ENCODE results near the genes EHBP1L1, KCNK7 and MUS81.

DNA sequence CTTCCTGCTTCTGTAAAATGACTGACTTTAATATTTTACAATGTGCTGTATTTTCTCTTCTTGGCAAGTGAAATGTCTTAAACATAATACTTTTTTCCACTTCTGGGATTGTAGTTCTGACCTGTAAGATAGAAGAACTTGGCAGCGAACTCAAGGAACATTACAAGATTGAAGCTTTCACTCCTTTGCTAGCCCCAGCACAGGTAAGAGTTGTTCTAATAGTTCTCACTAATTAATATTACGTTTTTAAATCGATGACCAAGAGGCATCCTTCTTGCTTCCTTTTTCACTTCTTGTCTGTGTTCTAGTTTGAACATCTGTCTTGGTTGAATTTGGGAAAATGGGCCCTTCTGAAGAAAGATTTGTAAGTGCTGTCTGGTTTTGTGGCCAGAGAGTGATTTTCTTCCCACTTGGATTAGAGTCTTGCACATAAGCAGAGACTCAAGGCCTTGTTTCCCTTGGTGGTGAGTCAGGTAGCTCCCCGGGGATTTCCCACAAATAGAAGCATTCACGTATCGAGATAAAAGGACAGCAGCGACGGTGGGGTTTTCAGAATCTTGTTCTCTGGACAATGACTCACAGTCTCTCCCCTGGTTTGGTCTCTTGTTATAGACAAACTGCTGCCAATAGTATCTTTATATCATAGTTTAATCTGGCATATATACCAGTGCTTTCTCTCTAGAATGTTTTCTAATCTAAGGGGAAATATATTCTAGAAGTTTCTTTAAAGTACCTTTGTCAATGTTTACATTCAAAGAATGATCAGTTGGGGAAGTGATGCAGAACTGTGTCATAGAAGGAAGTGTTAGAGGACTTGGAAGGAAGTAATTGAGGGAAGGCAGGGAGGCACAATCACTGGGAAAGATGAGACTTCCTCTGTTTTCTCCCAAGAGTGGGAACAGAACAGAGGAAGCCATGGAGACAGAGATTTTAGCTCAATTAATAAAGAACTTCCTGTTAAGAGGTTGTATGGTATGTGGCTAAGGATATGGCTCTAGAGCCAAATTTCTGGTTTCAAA lies 18.0 kb downstream of the POLA2 start:
- RRBS, 2 experiments: no CpG with 5 or more reads among the region's 8 CpGs

DNA sequence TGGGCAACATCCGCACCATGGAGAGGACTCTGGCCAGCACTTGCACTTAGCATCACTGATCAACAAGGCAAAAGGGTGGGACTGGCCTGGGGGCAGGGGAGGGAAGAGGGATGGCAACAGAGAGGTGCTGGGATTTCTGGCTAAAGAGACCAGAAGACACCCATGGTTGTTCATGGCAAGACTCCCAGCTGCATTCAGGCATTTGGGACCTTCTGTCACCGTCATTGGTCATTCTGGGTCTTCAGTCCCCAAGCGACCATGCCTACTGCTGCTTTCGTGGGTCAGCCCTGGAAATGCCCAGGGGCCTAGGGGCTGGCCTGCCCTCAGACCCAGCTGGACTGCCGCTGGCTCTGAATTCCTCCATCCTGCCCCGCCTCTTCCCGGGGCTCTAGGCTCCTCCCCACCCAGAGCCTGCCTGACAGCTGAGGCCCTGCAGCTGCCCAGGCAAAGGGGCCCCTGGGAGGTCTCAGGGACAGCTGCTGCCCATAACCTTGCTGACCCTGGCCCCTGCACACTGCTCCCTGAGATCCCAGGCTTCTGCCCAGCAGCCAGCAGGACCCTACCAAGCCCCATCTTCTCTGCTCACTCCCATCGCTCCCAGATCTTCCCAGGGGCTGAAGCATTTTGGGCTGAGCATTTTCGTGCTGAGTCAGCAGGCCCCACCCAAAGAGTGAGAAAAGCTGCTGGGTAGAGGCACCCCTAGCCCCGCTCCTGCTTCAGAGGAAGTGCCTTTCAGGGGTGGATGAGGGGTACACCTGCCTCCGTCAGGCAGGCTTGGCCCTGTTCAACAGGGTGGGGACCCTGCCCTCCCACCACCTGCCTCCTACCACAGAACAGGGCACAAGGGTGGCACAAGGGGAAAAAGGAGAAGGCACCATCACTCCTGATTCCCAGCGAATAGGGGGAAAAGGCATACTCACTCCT lies 12.8 kb upstream of the CDC42EP2 start:
- RRBS, 2 experiments: no CpG with 5 or more reads among the region's 12 CpGs

GRCh38 chr11:65304476-65305088 lies 10.1 kb upstream of the CDC42EP2 start:
- RRBS, 2 experiments: no CpG with 5 or more reads among the region's 10 CpGs

- RRBS, 2 experiments: no CpG with 5 or more reads among the region's 18 CpGs
Observed at GRCh38 chr11:65413238-65414089, 27.0 kb downstream of the FRMD8 start.

- RRBS, 2 experiments: no CpG with 5 or more reads among the region's 9 CpGs
Observed at GRCh38 chr11:65426998-65427629, 40.7 kb downstream of the FRMD8 start.

- RRBS, 2 experiments: no CpG with 5 or more reads among the region's 3 CpGs
Observed at GRCh38 chr11:65430929-65431194, 44.4 kb downstream of the FRMD8 start.

DNA sequence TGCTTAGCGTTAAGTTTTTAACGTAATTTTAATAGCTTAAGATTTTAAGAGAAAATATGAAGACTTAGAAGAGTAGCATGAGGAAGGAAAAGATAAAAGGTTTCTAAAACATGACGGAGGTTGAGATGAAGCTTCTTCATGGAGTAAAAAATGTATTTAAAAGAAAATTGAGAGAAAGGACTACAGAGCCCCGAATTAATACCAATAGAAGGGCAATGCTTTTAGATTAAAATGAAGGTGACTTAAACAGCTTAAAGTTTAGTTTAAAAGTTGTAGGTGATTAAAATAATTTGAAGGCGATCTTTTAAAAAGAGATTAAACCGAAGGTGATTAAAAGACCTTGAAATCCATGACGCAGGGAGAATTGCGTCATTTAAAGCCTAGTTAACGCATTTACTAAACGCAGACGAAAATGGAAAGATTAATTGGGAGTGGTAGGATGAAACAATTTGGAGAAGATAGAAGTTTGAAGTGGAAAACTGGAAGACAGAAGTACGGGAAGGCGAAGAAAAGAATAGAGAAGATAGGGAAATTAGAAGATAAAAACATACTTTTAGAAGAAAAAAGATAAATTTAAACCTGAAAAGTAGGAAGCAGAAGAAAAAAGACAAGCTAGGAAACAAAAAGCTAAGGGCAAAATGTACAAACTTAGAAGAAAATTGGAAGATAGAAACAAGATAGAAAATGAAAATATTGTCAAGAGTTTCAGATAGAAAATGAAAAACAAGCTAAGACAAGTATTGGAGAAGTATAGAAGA lies 25.5 kb upstream of the SCYL1 start:
- RRBS, 2 experiments: no CpG with 5 or more reads among the region's 13 CpGs

DNA sequence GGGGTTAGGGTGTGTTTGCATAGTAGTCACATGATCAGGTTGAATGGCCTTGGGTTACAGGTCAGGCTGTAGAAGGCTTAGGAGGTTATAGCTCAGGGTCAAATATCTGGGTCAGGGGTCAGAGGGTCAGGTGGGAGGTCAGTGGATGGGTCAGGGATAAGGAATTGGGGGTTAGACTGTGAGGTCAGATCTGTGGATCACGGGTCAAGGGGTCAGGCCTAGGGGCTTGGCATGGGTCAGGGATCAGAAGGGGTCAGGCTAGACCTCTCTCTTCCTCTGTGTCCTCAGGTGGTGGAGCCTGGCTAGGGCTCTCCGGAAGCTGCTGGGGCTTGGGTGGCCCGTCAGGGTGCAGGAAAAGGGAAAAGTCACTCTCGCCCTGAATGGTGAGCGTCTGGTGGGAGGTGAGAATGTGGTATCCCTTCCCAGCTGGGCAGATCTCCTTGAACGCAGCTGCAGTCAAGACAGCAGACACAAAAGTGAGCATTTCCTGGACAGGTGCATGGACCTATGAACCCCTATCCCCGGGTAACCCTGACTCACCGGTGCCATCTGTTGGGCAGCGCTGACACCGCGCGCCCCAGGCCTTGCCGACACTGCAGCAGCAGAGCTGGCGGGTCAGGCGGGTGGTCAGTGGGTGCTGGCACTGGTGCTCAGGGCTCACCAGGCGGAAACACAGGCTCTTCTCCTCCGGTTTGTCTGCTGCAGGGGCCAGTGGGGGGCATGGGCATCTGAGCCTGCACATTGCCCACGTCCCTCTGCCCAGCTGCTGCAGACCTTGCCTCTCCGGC lies 6.3 kb downstream of the LTBP3 start:
- RRBS, 2 experiments: 69 to 73% methylated on average over 2 of the region's 19 CpGs

DNA sequence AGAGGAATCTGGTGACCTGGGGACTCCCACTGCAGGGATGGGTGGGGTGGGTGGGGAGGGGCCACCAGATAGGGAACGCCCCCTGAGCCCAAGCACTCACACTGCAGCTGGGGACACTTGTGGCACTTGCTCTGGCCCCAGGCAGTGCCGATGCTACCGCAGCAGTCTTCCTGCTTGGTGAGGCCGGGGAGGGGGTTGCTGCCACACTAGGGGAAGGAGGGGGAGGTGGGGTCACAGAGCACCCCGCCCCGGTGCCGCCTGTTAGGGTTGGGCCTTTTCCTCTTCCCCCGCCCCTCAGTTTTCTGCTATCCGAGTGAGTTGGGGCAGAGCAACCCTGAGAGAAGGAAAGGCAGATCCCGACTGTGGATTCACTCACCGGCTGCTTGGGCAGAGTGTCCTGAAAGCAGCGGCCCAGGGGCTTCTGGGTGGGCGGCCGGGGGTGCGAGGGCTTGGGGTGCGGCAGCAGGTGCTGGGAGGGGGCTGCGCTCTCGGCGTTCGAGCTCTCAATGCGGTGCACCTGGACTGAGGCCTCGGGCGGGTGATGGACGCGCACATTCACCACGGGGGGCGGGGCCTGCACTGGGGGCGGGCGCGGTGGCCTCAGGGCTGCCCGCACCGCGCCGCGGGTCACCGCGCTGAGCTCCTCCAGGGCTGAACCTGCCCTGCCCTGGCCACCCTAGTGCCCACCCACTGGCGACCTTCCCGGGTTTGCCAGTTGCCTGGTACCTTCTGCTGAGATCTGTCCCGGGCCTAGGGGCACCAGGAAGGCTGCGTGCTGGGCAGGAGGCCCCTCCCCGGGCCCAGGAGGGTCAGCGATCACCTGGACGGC lies 4.6 kb downstream of the LTBP3 start:
- RRBS, 2 experiments: 87 to 90% methylated on average over 12 of the region's 44 CpGs

DNA sequence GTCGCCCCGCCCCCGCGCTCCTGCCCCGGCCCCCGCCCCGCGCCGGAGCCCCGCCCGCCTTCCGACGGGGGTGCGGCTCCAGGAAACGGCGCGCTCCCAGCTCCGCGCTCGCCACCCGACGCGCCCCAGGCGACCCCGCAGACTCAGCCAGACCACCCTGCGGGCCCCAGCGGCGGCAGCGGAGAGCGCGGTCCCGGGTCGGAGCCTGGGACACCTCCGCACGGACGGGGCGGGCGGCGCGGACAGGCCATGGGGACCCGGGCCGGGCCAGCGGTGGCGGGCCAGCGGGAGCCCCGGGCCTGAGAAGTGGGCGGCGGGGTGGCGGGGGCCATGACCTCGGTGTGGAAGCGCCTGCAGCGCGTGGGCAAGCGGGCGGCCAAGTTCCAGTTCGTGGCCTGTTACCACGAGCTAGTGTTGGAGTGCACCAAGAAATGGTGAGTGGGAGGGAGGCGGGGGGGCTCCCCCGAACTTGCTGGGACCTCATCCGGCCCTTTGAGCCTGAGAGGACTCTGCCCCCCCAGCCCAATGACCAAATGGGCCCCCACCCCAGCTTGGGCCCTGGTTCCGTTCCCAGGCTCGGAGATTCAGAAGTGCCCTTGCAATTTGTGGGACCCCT lies at the start of gene EHBP1L1:
TSS of gene EHBP1L1 (plus strand) at position 81 of the 616 bp plus-strand sequence.
- RRBS, 2 experiments: 5 to 6% methylated on average over 10 of the region's 62 CpGs

DNA sequence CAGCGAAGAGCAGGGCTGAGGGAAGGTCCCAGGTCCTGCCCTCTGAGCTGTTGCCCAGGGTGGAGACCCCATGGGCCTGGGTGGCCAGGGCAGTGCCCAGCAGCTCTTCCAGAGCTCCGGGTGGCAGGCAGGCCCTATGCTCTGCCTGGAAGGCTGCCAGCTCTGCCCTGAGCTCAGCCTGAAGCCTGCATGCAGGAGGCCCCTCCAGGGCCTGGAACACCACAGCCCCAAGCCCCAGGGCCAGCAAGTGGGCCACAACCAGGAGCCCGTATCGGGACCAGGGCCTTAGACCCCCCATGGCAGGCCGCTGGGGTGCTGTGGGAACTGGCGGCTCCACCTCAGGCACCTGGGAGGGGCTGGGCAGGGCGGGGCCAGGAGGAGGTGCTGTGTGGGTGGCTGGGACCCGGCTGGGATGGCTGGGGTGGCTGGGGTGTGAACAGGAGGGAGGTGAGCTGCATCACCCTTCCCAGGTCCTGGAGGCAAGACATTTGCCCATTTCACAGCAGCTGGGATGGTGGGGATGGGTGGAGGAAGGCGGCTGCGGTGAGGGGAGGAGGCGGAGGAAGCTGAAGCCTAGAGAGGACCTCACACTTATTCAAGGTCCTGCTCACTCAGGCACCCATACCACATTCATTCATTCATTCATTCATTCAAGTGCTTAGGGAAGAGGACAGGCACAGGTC lies at the start of gene KCNK7:
TSS of gene KCNK7 (minus strand) at position 326 of the 683 bp plus-strand sequence.
- RRBS, 2 experiments: no CpG with 5 or more reads among the region's 11 CpGs

DNA sequence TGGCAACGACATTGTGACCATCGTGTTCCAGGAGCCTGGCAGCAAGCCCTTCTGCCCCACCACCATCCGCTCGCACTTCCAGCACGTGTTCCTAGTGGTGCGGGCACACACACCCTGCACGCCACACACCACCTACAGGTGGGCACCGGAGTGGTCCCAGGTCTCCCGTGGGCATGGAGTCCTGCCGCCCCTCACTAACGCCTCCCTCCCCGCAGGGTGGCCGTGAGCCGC lies 8.3 kb downstream of the SIPA1 start:
- RRBS, 2 experiments: no CpG with 5 or more reads among the region's 14 CpGs

- RRBS, 2 experiments: 90 to 94% methylated on average over 5 of the region's 26 CpGs
Observed at GRCh38 chr11:65649888-65651004, 12.3 kb downstream of the SIPA1 start.

DNA sequence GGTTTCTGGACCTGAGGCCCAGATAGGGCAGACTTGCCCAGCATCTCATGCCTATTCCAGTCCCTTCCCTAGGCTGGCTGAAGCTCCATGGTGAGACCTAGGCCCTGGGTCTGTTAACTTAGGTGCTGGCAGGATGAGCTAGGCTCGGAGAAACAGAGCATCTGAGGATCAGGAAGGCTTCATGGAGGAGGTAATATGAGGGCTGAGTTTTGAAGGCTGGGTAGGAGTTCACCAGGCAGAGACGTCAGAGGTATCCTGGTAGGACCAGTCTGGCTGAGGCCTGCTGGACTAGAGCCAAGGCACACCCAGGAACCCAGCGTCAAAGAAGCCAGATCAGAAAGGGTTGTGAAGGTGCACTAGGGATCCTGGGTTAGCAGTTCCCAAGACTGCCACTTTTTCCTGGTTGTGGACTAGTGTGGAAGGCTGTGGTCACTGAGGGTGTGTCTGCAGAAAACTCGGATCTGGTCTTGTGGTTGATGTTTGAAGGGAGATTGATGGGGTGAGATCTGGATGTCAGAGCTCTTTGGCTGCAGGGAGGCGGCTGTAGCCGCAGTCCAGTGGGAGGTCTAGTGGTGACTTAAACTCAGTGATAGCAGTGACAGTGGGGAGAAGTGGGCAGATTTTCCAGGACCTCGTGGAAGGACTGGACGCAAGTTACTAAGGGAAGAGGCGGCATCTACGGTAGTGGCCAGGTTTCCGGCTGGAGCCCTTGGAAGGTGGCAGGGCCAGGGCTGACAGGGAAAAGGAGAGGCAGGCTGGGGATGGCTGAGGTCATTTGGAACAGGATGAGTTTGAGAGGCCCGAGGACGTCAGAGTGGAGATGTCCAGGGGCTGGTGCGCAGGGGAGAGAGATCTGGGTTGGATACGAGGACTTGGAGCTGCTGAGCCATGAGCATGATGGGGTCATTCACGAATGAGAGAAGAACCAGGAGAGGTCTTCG lies 11.0 kb downstream of the RELA start:
- RRBS, 2 experiments: no CpG with 5 or more reads among the region's 17 CpGs

DNA sequence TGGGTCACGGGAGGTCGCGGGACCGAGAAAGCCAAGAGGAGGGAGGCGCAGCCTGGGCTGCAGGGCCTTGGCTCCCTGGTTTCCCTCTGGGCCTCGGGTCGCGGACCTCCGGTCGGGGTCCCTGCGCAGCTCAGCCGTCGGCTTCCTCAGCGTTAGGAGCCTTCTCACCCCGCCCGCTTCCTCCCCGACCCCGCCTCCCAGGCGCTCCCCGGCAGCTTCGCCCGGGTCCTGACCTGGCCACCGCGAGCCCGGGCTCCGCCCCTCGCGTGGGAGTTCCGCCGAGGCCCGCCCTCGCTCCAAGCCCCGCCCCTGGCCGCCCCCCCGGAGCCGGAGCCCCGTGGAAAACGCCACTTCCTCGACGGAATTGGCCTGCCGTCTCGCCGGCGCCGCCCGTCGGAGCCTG lies 10.3 kb downstream of the RELA start:
- RRBS, 2 experiments: 1 to 4% methylated on average over 27 of the region's 47 CpGs

GRCh38 chr11:65655244-65655945 lies 7.3 kb downstream of the RELA start:
- RRBS, 2 experiments: no CpG with 5 or more reads among the region's 17 CpGs

GRCh38 chr11:65781157-65782088 lies 647 bp upstream of the AP5B1 start:
- RRBS, 2 experiments: 20 to 22% methylated on average over 54 of the region's 83 CpGs

- RRBS, 2 experiments: no CpG with 5 or more reads among the region's 15 CpGs
Observed at GRCh38 chr11:65788272-65788759, 1.5 kb downstream of the OVOL1 start.

GRCh38 chr11:65788847-65789511 lies 2.1 kb downstream of the OVOL1 start:
- RRBS, 2 experiments: no CpG with 5 or more reads among the region's 10 CpGs

GRCh38 chr11:65859892-65860929 lies at the start of gene MUS81:
Gene MUS81, plus strand, starts transcription at chr11:65860433.
- RRBS, 2 experiments: 4 to 8% methylated on average over 2 of the region's 71 CpGs